Caco-2 (cell line): ENCODE results near the gene KAT5.

DNA sequence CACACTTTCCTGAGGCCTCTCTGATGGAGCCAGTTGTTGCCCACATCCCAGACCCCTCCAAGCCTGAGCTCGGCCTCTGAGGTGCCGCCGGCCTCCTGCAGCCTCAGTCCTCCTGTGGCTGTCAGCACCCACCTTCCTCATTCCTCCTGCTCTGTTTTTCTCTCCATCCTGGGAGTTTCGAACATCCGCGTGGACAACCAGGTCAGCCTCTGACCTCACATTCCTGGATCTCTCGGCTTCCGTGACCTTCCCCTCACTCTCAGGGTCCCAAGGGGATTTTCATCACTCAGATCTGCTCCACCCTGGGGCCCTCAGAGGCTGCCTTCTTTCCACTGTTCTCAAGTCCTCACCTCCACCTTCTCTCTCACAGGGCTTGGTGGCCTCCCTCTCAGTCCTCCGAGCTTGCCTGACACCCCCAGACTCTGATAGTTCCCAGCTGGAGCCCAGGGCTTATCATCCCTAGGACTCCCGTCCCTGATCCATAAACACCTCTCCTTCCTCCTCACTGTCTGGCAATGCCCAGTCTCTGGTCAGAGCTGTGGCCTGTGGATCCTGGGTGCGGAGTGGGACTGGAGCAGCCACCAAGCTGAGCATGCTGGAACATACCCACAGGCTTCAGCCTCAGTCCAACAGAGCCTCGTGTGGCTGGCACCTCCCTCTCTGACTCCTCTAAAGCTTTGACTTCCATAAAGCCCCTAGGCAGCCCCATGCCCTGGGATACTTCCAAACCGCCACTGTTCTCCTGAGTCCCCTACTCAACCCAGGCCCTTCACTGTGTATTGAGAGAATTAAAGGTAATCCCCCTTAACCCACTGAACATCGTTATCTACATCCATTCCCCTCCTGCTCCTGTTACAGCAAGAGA is 14.0 kb downstream of the LTBP3 start:
- PRO-cap = no peak
- RRBS = 98% methylated on average over 3 of the region's 14 CpGs

DNA sequence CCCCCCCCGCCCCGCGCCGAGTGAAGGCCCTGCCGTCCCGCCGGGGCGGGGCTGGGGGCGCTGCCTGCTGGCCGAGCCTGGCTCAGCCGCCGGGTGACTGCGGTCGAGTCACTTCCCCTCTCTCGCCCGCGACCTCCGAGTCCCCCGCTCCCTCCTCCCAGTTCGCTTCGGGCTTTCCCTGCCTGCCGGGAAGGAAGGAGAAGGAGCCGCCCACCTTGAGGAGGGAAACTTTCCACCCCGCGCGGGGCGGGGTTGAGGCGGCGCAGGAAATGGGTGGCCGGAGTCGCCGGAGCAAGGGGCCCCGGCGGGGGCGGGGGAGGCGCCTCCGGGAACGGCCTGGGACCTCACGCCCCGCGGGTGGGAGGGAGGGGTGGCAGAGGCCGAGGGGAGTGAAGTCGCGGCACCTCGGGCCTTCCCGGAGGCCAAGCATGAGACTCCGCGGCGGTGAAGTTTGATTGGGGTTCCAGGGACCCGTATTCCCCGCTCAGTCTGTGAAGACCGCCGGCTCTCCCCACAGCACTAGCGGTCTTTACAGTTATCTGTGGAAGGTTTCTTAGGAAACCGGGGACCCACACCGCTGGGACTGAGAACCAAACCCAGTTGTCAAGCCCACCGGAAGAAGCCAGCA is 1.4 kb upstream of the EHBP1L1 start:
- PRO-cap = unidirectional peak, plus-strand start at position 111 of the sequence; unidirectional peak, plus-strand start at position 160 of the sequence; bidirectional peak, plus-strand start at position 376 of the sequence, minus-strand start at position 264 of the sequence
- RRBS = 2% methylated on average over 37 of the region's 57 CpGs

- PRO-cap = no peak
- RRBS = 88% methylated on average over 4 of the region's 19 CpGs
Observed at GRCh38 chr11:65576811-65577813, 1.3 kb downstream of the EHBP1L1 start.

DNA sequence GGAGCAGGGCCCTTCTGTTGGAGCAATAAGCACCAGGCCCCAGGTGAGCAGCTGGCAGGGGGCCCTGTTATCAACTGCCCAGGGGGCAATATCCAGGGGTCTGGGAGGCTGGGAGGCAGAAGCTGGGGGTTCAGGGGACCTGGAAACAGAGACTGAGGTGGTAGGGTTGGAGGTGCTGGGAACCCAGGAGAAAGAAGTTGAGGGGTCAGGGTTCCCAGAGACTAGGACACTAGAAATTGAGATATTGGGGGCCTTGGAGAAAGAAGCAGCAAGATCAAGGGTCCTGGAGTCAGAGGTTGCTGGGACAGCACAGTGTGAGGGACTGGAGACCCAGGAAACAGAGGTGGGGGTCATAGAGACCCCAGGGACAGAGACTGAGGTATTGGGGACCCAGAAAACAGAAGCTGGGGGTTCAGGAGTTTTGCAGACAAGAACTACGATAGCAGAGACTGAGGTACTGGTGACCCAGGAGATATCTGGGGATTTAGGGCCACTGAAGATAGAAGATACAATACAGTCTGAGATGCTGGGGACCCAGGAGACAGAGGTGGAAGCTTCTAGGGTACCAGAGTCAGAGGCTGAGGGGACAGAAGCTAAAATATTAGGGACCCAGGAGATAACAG is 6.5 kb downstream of the EHBP1L1 start:
- PRO-cap = no peak
- RRBS = no CpG with 5 or more reads among the region's 1 CpG

DNA sequence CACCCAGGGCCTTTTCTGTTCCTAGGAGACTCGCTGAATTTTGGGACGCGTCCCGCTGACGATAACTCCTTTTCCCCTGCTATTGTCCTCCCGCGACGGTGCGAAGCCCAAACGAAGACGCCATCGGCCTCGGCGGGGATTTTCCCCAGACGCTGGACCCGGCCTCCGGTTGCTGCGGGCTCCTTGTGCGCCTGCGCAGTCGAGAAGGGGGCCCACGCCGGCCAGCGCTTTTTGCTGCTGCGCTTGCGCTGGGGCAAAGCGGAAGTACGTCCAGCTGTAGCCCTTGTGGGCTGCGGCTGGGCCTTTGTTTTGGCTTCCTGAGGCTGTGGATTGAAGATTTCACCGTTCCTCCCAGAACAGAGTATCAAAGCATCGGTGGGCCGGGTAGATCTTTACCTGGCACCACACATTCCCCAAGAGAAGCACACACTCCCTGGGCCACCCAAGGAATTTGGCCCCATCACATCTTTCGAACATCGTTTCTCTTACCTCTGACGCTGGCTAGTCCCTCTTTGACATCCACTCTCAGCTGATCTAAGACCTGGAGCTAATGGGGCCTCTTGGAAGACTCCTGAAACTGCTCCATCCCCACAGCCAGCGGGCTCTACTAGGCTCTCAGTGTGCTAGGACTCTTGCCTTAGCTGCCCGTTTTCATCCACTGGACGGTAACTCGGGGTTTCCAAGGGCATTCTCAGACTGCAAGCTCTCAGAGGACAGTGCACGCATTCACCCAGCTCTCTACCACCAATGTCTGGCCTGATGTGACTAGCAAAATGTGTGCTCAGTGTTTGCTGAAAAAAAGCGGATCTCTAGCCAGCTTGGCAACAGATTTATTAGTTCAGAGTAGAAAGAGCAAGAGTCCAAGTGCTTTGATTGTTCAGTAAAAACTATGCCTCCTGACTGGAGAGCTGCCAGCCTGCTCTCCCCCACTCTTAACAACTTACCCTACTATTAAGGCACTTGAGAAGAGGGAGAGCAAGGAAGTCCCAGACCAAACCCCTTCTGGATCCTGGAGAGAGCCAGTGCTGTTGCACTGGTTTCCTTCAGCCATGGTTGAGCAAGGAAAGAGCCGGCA is 9.6 kb downstream of the RELA start:
- PRO-cap = bidirectional peak, plus-strand start at position 267 of the sequence, minus-strand start at position 171 of the sequence
- RRBS = 3% methylated on average over 7 of the region's 42 CpGs

GRCh38 chr11:65711973-65713176 is at the start of gene KAT5:
TSS of gene KAT5 (plus strand) at chr11:65712252.
- PRO-cap = bidirectional peak, plus-strand start at chr11:65712034, minus-strand start at chr11:65711871; bidirectional peak, plus-strand start at chr11:65712252, minus-strand start at chr11:65712223; bidirectional peak, plus-strand start at chr11:65712627, minus-strand start at chr11:65712470
- RRBS = 4% methylated on average over 7 of the region's 64 CpGs

DNA sequence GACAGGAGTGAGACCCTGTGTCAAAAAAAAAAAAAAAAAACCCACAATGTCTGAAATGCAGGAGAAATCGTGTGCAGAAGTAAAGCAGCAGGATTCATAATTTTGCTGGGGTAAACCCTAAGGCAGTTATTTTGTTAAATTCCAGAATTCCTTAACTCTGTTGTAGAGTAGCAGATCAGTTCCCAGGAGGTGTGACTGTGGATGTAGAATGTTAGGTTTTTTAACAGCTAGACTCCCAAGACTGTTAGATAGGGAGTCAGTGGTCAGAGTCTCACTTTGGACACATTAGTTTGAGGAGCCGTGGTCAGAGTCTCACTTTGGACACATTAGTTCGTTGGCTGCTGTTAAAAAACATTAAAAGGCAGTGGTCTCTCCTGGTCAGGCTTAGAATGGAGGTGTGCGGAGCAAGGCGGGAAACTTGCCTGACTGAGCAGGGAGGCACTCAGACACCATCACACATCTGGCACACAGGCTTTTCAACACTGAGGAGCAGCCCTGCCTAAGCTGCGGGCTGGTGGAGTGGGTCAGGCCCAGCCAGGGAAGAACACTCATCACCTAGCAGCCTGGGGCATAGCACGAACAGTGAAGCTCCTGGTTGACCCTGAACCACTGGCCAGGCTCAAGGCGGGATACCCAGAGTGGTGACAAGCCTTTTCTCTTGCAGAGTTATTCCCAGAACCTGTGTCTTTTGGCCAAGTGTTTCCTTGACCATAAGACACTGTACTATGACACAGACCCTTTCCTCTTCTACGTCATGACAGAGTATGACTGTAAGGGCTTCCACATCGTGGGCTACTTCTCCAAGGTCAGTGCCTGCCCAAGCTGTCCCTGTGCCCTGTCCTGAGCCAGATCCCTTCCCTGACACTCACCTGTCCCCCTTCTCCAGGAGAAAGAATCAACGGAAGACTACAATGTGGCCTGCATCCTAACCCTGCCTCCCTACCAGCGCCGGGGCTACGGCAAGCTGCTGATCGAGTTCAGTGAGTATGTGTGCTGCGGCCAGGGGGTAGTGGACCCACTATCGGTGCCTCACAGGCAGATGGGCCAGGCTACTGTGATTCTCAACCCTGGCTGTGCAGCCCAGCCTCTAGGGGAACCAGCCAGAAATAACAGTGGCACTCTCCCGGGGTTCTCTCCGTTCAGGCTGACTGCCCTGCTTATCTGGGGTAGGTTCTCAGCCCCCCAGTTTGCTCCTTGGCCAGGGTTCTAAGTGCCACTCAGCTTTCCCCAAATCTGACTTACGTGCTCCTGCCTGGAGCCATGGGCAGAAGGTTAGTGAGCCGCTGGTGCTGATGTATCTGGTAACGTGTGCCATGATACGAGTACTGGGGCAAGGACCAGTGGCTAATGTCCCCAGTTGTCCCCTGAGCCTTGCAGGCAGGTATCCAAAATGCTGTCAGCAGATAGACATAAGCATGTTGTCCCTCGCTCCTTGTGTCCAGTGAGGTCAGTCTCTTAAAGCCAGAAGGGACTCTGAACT is 4.1 kb downstream of the RNASEH2C start:
- PRO-cap = no peak
- RRBS = no CpG with 5 or more reads among the region's 24 CpGs

DNA sequence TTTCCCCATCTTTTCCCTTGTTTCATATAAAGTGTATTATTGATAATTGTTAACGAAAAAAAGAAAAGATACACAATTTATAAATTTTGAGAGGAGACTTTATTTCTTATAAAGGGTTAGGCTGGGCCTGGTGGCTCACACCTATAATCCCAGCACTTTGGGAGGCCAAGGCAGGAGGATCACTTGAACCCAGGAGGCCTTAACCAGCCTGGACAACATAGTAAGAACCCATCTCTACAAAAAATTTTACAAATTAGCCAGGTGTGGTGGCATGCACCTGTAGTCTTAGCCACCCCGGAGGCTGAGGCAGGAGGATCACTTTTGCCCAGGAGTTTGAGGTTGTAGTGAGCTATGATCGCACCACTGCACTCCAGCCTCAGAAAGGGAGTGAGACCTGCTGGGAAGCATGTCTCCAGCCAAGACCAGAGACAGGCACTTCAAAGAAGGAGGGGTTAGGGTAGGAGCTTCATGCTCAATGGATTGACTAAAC is 8.1 kb downstream of the AP5B1 start:
- PRO-cap = no peak
- RRBS = no CpG with 5 or more reads among the region's 3 CpGs

DNA sequence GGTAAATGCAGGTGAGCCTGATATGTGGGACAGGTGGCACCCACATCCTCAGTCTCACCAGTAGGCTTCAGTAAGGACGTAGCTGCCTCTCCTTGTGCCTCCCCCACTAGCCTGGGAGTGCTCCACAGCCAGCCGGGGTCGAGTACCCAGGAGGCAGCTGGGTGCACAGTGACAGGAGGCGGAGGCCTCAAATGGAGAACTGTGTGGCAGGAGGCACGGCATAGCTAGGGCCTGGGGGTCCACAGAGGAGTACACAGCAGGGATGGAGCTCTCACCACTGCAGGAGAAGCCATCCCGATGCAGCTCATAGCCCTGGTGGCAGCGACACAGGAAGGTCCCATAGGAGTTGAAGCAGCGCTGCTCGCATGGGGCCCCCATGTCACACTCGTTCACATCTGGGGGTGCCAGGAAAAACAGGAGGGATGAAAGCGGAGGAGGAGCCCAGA is 3.0 kb downstream of the EFEMP2 start:
- PRO-cap = no peak
- RRBS = no CpG with 5 or more reads among the region's 11 CpGs

GRCh38 chr11:65873309-65874294 is 1.0 kb upstream of the EFEMP2 start:
- PRO-cap = bidirectional peak, plus-strand start at chr11:65873722, minus-strand start at chr11:65873605
- RRBS = 7% methylated on average over 12 of the region's 60 CpGs

DNA sequence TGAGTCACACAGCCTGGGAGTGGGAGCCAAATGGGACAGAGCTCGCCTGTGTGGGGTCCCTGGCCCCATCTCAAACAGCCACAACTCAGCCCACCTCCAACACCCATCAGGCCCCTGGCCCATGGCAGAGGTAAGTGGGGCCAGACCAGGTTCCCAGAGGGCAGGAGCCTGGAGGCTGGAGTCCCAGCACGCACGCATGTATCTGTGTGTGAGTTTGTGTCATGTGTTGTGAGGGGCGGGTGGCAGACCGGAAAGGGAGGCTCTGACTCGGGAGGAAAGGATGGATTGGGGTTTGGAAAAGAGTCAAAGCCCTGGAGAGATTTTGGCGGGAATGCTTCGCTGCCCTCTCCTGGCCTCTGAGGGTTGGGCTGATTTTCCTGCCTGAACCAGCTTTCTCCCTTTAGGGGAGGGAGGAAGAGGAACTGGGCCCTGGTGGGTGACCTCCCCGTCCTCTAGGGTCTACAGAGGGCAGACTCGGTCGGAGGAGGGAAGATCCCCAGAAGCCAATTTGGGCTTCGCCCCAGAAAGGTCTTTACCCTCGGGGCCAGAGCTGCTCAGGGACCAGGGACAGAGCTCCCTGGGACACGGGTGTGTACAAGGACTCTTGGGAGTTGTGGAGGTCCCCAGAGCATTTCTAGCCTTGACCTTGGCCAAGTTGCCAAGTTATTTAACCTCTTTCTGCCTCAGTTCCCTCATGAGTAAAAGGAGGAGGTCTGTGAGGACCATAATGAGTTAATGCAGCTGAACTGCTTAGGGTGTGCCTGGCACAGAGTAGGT is 7.1 kb downstream of the C11orf68 start:
- PRO-cap = no peak
- RRBS = no CpG with 5 or more reads among the region's 14 CpGs

- PRO-cap = no peak
- RRBS = 97% methylated on average over 9 of the region's 51 CpGs
Observed at GRCh38 chr11:65965532-65966747, 4.4 kb downstream of the SART1 start.

- PRO-cap = no peak
- RRBS = no CpG with 5 or more reads among the region's 10 CpGs
Observed at GRCh38 chr11:65997273-65998185, 4.4 kb downstream of the EIF1AD start.

DNA sequence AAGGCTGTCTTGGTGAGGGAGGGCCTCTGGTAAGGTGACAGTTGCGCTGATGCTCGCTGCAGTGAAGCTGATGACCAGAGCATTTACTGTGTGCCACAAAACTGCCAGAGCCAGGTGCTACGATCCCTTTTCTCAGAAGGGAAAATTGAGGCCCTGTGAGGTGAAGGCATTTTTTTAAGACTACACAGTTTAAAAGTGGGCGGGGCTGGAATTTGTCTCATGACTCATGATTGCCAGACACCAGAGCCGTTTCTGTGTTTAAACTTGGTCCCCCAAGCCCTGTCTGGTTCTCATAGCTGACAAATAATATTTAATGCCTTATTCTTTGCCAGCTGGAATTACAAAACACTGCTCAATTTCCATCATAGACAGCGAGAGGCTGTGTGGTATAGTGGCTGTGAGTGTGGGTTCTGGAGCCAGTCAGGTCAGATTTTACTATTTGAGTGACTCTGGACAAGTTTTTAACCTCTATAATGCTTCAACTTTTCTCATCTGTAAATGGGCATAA is 10.4 kb downstream of the PACS1 start:
- PRO-cap = no peak
- RRBS = no CpG with 5 or more reads among the region's 6 CpGs

GRCh38 chr11:66183713-66183842 is 73.9 kb upstream of the KLC2 start:
- PRO-cap = no peak
- RRBS = no CpG with 5 or more reads among the region's 2 CpGs

GRCh38 chr11:66216079-66216278 is 41.5 kb upstream of the KLC2 start:
- PRO-cap = no peak
- RRBS = no CpG with 5 or more reads among the region's 3 CpGs

- PRO-cap = no peak
- RRBS = no CpG with 5 or more reads among the region's 15 CpGs
Observed at GRCh38 chr11:66220165-66220873, 37.2 kb upstream of the KLC2 start.

DNA sequence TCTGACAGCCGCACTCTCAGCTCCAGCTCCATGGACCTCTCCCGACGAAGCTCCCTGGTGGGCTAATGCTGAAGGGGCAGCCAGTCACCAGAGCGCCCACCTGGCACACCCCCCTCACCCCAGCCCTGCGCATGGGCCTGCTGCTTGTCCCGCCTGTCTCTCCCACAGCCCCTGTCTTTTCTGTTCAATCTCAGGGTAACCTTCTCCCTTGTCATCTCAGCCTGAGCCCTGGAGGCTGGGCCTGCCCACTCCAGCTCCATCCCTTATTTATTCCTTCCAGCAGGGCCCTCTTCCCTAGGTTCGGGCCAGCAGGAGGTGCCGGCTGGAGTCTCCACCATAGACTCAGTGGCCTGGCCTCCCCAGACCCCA is 1.6 kb upstream of the RAB1B start:
- PRO-cap = no peak
- RRBS = 97% methylated on average over 1 of the region's 8 CpGs

DNA sequence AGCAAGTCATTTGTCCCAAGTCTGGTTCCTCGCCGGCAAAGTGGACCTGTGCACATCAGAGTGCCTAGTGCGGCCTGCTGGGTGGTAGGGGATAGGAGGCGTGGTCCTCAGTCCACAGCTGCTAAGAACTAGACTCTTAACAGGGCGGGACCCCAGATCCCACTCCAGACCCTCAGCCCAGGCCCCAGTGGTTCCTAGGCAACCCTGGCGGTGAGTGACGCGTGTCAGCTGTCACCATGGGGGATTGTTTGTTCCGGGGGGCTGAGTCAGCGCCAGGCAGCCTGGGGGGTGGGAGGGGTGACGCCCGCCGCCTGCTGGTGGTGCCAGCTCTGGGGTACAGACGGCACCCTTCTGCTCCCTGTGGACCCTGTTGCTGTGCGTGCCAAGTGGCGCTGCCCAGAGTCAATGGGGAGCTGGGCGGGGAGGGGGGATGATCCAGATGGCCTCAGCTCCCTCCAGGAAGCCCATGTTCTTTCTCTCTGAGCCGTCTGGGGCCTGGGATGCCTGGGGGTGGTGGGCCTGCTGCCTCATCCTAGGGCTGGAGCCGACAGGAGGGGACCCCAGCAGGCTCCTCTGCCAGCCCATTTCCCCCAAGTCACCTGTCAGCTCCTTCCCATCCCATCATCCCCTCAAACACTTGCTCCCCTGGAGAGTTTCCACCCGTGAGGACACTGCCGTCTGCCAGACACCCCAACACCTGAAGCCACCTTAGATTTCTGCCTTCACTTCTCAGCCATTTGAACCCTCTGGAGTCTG is 2.5 kb downstream of the CNIH2 start:
- PRO-cap = no peak
- RRBS = no CpG with 5 or more reads among the region's 21 CpGs

GRCh38 chr11:66283318-66283984 is 5.5 kb downstream of the CNIH2 start:
- PRO-cap = no peak
- RRBS = no CpG with 5 or more reads among the region's 13 CpGs